Pulmonary lymph node (tissue), 1 donor: ENCODE measurements around a stretch of chr16.

DNA sequence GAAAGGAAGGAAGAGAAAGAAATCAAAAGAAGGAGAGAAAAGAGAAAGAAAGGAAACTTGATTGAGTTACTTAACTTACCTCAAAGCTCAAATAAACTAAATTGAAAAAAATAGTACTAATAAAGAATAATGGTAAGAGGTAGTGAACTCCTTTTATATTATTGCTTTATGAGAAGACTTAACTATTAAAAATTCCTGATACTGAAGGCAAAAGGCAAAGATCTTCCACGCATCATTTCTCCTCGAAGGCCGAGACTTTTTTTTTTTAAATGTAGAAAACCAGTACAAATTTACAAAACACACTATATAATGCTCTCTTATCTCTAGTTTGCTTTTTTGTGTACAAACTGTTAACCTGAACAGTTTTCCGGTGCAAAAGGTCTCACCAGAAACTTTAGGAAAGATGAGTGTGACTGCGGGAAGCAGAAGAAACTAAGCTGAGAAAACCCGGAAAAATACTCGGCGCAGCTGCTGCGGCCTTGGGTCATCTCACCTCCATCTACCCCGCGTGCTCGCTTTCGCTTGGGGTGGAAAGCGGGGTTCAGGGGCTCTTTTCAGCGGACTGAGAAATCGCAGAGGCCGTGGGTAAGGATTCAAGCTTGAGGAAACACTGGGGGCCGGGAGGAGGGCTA lies 1.9 kb downstream of the SALL1 start:
- PRO-cap = no peak

DNA sequence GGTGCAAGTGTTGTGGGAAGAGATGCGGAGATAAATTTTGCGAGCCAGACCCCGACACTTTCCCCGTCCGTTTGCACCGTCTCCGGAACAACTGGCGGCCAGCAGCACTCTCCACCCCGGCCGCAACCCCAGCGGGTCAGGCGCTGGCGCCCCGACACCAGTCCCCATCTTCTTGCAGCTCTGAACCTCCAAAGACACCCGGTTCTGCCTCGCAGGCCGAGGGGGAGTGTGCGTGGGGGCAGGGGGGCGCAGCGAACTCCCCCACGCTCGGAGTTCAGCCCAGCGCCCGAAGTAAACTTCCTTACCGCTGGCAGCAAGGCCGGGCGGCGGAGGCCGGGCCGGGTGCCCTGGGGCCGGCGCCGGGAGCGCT lies 681 bp downstream of the SALL1 start:
- PRO-cap = no peak

- PRO-cap = no peak
Observed at GRCh38 chr16:51408946-51409438, 257.9 kb upstream of the SALL1 start.

GRCh38 chr16:51427168-51427736 lies 276.2 kb upstream of the SALL1 start:
- PRO-cap = no peak

DNA sequence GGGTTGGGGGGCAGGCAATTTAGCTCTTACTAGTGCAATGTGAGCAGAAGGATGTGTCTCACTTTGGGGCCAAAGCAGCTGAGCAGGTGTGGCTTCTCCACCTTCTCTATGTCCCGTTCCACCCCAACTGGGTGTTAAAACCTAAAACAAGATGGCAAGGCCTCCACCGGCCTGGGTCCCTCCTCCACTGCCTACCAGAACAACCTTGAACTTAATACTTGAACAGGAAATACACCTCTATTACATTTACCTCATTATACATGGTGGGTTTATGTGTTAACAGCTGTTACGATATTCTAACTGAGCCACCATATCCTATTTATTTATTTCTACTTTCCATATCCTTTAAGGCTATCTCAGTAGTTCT lies 52.7 kb downstream of the TOX3 start:
- PRO-cap = no peak

DNA sequence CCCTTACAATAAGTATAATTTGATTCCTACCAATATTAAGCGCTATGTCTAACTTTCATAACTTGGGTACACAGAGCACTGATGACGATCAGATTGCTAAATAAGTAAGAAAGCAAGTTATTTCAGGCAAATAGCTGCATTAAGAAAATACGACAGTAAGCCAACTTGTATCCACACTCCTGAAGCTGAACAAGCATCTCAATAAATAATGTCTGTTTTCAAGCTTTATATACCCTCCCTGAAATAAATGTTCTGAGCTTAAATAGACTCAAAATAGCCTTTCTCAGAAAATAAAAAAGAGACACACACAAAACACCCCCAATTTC lies 2.5 kb downstream of the TOX3 start:
- PRO-cap = no peak

DNA sequence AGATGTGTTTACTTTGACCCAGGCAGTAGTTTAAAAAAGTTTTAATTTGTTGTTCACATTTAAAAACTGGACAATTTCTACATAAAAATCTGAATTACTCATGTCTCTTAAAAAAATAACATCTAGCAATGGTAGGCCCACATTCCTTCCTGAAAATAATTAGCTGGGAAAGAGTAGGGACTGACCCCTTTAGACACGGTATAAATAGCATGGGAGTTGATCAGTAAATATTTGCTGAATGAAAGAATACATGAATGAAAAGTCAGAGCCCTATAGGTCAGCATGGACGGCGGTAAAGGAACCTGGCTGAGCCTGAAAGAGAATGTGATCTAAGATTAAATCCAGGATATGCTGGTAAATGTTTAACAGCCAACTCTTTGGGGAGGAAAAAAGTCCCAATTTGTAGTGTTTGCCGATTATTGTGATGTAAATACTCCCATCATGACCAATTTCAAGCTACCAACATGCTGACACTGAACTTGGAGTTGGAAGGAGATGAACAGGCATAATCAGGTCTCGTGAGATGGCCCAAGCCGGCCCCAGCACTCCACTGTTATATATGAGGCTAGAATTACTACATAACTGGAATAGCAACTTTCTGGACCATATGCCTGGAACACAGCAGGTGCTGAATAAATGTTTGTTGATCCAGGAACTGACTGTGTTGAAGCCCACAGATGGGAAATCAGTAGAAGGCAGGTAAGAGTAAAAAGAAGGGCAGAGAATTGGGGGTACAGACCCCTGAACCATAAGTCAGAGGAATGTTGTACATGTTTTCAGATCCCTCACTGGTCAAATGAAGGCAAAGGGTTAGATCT lies 18.1 kb upstream of the TOX3 start:
- PRO-cap = no peak

- PRO-cap = no peak
Observed at GRCh38 chr16:53056229-53057011, 1.6 kb downstream of the CHD9 start.

GRCh38 chr16:53061542-53062384 lies 7.0 kb downstream of the CHD9 start:
- PRO-cap = bidirectional peak, plus-strand start at chr16:53062112, minus-strand start at chr16:53062031

GRCh38 chr16:53091796-53092335 lies 37.1 kb downstream of the CHD9 start:
- PRO-cap = bidirectional peak, plus-strand start at chr16:53092061, minus-strand start at chr16:53091992

- PRO-cap = bidirectional peak, plus-strand start at chr16:53099786, minus-strand start at chr16:53099611; bidirectional peak, plus-strand start at chr16:53100055, minus-strand start at chr16:53099845
Observed at GRCh38 chr16:53099507-53100221, 44.9 kb downstream of the CHD9 start.

GRCh38 chr16:53129838-53130835 lies 75.3 kb downstream of the CHD9 start:
- PRO-cap = bidirectional peak, plus-strand start at chr16:53130542, minus-strand start at chr16:53130425; bidirectional peak, plus-strand start at chr16:53130960, minus-strand start at chr16:53130803

- PRO-cap = no peak
Observed at GRCh38 chr16:53139524-53139887, 84.7 kb downstream of the CHD9 start.

DNA sequence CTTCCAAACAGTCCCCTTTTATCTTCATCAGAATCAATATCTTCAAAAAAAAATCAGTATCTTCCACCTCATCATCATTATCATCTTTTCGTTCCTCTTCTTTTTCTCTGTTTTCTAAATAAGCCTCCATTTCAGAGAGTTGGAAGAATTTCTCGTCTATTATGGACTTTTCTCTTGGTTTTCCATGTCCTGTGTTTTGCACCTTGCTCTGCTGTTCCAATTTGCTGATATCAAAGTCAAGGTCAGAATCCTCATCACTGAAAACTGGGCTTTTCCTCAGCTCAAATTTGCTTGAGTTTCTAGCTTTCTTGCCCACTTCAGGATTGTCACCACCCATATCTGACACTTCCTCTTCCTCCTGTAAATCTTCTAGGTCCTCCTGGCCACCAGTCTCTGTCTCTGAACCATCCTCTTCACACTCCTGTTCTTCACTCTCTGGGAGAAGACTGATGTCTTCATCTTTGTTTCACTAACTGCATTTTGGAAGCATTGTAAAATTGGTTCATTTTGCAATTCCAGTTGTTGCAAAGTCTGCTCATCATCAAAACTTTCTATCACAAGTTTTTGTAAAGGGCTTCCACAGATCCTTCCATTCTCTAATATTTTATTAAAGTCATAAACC lies 63.5 kb upstream of the RBL2 start:
- PRO-cap = no peak

DNA sequence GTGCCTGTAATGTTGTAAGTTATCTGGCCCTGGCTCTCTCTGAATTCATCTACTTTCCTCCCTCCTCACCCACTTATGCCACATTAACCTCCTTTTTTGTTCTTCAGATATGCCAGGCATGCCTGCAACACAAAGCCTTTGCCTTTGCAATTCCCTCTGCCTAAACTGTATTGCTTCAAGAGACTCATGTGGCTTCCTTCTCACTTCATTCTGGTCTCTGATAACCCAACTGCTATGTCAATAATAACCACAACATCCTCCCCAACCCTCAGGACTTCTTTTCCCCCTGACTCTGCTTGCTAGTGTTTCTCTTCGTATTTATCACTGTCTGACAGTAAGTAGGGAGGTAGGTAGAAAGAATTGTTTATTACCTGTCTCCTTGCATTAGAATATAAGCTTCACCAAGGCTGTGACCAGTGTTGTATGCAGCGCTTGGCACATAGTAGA lies 22.3 kb downstream of the RBL2 start:
- PRO-cap = bidirectional peak, plus-strand start at position 208 of the sequence, minus-strand start at position 212 of the sequence

DNA sequence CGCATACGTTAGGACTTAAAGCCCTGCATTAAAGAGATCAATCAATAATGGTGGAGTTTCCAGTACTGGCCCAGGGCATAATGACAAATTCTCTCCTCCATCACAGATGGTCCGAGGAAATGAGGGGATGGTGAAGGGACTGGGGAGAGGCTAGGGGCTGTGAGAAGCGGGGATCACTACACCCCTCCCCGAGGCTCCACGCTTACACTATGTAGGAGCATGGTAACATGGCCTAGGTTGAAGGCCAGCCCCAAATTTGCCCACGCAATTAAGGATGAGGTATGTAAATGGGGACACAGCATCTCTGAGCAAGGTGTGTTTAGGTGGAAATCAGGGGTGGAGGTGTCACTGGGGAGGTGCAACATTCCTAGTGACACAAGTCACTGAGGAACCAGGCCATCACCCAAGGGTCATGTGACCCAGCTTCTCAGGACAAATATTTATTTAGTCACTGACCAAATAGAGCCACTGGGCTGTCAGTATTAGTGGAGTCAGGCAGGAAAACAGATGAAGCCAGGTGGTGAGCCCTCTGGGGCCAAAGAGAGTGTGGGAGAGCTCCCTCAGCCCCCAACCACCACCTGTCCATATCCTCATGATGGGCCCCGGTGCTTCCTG lies 8.2 kb upstream of the AKTIP start:
- PRO-cap = no peak

DNA sequence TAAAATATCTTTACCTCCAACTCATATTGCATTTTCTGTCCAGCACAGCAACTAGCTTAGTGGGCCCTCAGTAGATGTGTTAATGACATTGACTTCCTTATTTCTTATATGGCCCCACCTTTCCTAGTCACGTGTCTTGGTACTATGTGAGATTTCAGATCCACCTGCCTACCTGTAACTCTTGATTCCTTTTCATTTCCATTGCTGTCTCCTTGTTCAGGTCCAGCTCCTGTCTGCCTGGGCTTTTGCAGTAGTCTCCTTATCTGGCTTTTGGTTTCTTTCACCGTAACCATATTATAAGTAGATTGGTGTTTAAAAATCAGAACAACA lies 71.2 kb downstream of the FTO start:
- PRO-cap = no peak

GRCh38 chr16:54141479-54141993 lies 145.1 kb downstream of the IRX3 start:
- PRO-cap = no peak

DNA sequence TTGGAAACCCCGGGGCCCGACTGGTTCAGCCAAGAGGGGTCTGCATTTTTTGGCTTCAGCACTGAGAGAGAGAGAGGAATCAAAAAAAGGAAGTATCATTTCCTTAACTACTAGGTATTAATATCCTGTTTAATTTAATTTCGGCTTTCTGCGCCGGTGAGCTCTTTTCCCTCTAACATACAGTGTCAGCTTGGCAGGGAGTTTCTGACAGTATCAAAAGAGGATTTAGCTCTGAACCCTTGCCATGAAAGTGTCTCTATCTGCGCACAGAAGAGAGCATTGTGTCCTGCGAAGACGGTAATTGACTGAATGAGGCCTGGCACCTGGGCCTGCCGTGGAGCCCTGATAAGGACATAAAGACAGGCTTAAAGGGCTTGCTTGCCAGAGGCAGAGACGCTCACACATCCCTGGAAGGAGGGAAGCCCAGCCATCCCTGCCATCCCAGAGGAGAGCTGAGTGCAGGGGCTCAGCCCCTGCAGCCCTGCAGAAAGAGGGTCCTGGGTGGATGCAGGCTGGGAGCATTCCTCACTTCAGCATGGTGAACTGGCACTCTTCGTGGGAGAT lies 51.4 kb downstream of the IRX3 start:
- PRO-cap = no peak

DNA sequence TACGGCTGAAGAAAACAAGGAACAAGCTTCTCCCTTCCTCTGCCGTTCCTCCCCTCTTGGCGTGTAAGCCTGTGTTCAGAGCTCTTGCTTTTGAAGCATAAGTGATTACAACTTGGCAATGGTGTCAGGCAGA lies 21.2 kb downstream of the IRX3 start:
- PRO-cap = no peak